Metastatic Breast Carcinoma in the Brain (tissue), 10 donors: ENCODE data around the genes HLTF and ANKUB1.

DNA sequence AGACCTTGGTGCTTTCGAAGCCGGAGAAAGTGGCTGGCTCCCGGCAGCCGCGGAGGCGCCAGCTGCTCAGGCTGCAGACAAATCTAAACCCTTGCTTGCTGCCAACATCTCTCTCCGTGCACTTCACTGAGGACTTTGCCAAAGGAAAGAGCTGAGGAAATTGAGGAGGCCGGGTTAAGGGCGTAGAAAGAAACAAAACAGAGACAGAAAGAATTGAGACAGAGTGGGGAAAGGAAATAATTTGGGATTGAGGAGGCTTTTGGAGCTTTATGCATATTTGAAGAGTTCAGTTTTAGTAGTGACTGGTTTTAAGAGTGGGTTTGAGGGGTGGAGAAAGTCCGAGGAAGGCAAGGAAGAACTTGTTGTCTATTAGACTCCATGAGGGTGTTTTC lies 2.2 kb downstream of the ZIC1 start:
- PRO-cap, 10 experiments = peak in 1 of 10 experiments; most common minus-strand start position 85 of the sequence (in 1)

DNA sequence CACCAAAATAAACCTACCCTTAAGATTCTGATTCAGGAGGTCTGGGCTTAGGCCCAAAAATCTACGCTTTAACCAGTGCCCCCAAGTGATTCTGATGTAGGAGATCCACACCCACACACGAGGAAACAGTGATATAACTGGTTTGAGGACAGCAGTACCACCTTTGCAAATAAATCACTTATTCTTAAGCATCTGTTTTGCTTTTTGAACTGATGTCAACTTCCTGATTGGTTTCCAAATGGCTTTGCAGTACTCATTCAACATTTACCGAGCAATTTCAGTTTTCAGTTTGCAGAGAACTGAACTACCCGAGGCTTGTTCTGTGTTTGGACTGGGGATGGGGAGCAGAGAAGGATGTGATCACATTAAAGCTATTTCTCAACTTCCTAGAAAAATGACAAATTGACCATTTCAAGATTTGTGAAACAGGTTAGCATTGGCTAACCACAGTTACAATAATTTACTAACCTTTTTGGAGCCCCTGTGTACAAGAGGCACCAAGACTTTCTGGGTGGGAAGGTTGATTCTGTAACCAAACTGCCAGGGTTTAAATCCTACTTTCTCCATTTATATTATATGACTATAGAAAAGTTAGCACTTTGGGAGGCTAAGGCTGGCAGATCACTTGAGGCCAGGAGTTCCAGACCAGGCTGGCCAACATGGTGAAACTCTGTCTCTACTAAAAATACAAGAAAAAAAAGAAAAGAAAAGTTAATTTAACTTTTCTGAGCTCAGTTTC lies 985 bp upstream of the GYG1 start:
- PRO-cap, 10 experiments = no peak in any of the 10 experiments

DNA sequence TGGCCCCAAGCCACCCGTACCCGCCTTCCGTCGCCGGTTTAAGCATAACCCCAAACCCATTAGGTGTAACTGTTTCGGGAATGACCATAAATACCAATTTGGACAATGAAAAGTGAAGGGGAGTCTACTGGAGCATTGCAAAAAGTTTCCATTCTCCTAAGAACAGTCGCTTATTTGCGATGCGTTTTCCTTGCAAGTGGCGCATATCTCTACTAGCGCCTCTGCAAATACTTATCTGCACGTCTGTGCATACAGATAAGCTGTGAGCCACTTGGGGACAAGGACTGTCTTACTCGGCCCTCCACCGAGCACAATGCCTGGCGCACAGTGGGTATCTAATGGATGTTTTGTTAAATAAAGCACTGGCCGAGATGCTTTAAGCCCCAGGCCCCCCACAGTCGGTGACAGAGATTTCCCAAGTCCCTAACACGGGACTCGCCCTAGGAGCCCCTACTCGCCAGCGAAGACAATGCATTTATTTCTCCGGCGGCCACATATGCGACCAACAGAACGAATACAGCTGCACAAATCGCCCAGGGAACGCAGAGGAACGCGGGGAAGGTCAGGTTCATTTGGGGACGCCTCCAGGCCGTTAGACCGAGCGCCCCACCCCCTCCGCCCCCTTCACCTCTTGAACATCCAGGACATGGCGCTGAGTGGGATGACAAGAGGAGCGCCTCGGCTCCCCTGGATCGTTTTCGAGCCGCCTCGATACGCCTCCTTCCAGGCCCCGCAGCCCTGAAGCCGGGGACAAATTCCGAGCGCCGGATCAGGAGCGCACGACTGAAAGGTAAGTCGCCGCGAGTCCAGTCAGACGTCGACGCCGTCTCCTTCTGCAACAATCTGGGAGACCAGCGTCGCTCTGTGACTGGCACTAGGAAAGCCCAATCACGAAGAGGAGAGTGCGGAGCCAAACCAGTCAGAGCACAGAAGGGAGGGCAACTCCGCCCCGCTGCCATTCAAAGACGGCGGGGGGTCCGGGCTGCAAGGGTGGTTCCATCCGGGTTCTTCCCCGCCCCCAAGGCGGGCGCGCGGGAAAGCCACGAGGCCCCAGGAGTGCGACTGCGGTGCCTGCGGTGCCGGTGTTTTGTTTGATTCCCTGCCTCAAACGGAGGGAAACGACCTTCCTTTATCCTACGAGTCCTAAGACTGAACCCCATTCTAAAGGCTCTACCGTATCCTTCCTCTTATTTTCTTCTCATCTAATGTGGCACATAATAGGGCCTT lies at the start of gene HLTF:
Gene HLTF (minus strand): TSS at position 845 of the 1,227 bp plus-strand sequence.
- PRO-cap, 10 experiments = peak in 10 of 10 experiments; most common plus-strand start position 1,021 of the sequence (in 6); most common minus-strand start position 845 of the sequence (in 6)

DNA sequence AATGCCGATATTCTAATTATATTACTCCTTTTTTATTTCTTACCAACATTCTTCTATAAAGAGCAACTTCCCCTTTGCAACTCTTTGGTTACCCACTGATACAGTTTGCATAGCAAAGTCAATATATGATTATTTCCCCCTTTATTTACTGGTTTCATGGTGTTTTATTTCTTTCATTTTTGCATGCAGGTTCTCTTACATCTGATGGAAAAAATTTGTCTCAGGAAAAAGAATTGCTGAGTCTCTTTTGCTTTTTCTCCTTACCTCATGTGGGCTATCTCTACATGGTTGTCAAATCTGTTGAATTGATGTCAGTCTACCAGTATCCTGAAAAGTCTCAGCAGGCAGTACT lies 15.7 kb downstream of the HPS3 start:
- PRO-cap, 10 experiments = no peak in any of the 10 experiments

- PRO-cap, 10 experiments = peak in 2 of 10 experiments; most common plus-strand start chr3:149243802 (in 1)
These were observed 21.8 kb upstream of the CP start for GRCh38 chr3:149243373-149243863.

DNA sequence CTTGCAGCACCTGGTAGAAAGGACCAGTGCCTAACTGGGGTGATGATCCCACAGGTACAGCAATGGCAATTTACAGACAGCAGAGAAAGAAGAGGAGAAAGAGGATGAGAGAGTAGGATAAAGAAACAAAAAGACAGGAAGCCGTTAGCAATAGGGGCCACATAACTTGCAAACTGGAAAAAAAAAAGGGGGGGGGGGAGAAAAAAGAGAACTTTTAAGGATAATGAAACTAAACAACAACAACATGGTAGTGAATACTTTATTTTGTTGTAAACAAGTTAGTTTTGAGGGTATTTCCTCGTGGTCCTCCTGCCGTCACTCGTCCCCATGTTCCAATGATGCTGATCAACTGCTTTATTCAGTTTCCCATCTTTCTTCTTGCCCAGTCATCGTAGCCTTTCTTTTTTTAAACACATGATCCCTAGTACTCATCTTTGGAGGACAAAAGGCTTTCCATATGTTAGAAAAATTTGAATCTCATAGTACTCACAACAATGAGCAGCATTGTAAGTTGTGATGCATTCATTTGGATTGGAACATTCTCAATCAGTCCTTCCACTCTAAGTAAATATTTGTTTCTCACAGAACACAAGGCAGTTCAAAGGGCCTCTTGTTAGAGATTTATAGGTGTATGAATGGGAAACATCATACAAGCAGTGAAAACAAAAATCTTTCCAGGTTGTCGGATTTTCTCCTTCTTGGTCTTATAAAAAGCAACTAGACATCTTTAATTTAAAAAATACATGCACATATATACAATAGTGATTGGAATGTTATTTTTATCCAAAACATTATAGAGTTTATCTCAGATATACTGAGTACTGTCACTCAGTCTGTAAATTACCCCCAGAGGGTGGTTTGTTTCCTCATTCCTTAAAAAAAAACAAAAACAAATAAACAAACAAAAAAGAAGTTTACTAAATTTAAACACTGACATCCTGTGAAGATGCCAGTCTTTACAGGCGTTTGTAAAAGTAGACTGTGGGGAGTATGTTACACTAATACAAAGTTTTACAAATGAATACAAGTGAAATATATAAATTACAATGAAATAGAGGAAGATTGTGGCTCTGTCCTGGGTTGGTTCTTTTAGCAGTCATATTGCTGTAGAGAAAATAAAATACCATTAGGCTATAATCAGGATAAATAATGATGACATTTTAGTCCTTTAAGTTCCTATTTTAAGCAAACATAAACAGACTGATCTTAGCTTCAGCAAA lies 8.3 kb downstream of the TM4SF1 start:
- PRO-cap, 10 experiments = peak in 3 of 10 experiments; most common plus-strand start position 616 of the sequence (in 2); most common minus-strand start position 101 of the sequence (in 1)

- PRO-cap, 10 experiments = peak in 2 of 10 experiments; most common plus-strand start chr3:149375601 (in 2); most common minus-strand start chr3:149375492 (in 1)
These were observed 1.9 kb downstream of the TM4SF1 start for GRCh38 chr3:149375060-149376369.

DNA sequence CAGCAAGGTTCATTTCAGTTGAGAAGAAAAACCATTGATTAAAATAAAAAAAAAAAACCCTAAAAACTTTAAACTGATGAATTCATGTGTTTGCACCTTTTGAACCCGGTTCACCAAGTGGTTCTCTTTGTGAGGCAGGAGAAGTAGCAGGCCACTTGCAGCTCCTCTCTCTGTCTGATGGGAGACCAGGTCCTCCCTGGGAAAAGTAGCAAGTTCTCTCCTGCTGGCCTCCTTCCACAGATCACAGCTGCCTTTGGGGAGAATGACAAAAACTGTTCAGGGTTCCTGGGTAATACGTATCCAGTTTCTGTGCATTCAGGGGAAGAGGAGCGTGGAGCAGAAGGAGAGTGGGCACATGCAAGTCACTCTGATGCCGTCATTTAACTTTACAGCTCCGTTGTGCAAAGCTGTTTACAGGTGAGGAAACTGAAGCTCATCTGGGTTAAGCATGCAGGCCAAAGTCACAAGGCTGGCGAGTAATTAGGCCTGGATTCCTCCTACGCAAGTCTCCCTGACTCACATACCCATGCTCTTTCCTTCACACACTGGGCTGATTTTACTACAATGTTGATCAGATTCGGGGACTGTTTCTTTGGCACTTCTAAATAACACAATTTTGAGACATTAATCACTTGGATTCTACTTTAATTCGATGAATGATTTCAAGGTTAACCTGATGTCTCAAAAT lies 7.4 kb upstream of the TM4SF1 start:
- PRO-cap, 10 experiments = peak in 1 of 10 experiments; most common plus-strand start position 564 of the sequence (in 1); most common minus-strand start position 382 of the sequence (in 1)

GRCh38 chr3:149385496-149386159 lies 8.2 kb upstream of the TM4SF1 start:
- PRO-cap, 10 experiments = peak in 9 of 10 experiments; most common plus-strand start chr3:149386055 (in 8); most common minus-strand start chr3:149385797 (in 1)

DNA sequence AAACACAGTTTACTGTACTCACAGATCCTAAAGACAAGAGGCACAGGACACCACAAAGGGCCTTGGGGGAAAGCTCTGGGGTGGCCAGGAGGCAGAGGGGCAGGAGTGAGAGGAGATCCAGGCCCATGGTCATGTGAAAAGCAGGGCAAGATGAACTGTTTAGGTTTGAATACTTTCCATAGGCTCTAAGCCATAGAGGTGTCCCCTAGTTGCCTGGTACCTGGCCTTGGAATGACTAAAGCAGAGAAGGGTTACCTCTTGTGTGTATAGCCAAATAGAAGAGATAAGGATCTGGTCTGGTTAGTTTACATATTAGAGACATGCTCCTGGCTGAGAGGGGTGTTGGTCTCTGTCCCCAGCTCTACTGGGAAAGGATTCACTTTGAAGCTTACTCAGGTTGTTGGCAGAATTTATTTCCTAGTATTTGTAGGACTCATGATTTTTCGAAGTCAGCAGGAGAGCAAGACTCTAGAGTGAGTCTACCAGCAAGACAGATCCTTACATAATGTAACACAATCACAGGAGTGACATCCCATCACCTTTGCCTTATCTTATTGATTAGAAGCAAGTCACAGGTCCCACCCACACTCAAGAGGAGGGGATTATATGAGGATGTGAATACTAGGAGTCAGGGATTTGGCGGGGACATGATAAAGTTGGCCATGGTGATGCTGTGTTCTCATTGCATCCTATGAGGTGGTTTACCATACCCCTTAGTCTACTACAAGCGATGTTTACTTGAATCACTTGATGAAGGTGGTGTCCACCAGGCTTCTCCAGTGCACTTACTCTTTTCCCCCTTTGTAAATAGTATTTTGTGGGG lies 11.4 kb upstream of the TM4SF1 start:
- PRO-cap, 10 experiments = peak in 9 of 10 experiments; most common plus-strand start position 438 of the sequence (in 2); most common minus-strand start position 237 of the sequence (in 5)

DNA sequence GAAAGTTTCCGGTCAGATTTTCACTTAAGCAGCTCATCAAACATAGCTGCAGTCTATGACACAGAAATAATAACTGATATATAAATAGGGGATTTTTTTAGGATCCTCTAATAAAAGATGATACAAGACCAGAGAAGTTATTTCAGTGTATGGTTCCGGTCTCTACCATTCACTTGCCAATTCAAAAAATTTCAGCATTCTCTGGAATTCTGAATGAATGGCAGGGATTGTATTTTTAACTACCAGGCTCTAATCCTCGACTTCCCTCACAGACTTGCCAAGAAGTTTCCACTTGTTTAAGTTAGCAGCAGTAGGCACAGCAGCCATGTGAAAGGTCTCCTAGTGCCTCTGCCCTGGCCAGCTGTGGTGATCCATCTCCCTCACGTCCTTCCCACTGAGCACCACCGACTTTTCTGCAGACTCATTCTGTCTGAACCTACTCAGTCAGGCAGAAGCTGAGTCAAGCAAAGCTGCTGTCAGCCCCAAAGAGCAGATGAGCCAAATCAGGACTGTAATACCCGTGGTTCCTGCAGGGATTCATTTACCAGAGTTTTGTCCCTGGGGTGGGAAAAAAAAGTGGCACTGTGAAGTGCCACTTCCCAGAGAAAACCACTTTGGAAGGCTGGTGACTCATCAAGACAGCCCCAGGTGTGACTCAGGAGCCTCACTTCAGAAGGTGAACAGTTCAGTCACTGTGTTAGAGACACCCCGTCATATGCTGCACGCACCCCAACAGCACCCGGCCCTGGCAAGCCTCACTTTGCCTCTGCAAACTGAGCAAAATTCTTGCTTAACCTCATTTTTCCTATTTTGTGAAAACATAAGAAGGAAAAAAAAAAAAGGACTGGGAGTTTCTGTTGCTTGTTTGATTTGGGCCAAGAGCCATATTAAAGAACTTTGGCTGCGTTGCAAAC lies 76.1 kb downstream of the WWTR1 start:
- PRO-cap, 10 experiments = peak in 1 of 10 experiments; most common plus-strand start position 700 of the sequence (in 1); most common minus-strand start position 511 of the sequence (in 1)

DNA sequence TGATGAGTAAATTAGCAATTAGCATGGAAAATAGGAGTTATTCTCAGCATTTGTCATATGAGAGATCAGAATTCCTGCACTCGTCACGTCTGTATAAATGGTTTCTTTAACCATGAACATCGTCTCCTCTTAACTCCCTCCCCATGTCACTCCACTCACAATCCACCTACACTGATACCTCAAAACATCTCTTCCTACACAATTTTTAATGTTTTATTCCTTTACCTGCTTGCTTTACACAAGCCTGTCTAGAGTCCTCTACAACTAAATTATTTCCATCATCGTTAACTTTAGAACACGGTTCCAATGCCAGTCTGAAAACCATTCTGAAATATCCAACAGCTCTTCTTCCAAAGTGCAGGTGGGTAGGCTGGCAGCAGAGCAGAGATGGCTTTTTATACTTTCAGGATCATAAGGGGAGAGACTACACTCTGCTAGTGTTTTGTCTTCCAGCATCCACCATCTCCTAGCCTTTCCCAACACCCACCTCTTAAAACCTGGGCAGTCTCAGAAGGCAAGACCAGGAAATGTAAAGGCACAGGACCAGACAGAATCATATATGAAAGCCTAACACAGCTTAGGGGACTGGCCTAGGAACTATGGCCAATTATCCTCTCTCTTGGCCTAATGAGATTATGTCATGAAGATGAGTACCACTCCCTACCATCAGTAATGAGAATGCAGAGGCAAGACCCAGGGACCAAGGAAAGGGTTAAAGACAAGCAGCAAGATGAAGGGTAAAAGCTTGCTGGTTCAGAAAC lies 45.0 kb downstream of the WWTR1 start:
- PRO-cap, 10 experiments = no peak in any of the 10 experiments

DNA sequence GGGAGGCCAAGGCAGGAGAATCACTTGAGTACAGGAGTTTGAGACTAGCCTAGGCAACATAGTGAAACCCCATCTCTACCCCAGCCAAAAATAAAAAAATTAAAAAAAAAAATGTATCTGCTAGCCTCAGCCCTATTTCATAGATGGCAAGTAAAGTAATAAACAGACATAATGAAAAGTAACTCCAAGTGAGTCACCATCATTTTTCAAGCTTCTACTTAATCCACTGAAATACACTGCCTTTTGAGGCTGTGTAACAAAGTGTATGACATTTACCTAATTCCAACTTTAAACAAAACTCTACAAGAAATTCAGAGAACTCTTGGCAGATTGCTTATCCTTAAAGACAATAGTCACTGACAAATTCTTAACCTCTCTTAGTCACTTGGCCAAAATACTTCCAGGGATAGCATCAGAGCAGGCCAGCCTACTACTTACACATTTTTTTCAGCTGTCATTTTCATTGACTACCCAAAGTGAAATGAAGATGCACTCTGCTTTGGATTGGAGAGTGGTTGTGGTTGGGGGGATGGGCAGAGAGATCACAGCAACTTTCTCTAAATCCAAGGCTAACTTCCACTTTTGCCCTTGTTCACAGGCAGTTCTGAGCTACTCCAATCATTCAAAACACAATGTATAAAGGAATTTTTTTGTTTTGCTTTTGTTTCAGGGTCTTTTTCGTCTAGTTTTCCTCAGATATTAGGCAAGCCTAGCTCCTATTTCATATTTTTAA lies 3.6 kb downstream of the WWTR1 start:
- PRO-cap, 10 experiments = no peak in any of the 10 experiments

- PRO-cap, 10 experiments = peak in 4 of 10 experiments; most common plus-strand start chr3:149658896 (in 2); most common minus-strand start chr3:149658853 (in 2)
These were observed 932 bp upstream of the WWTR1 start for GRCh38 chr3:149658737-149659177.

GRCh38 chr3:149792385-149792844 lies at the start of gene ANKUB1:
ANKUB1 (minus strand) TSS chr3:149792554.
- PRO-cap, 10 experiments = no peak in any of the 10 experiments

GRCh38 chr3:149813319-149814293 lies 591 bp downstream of the RNF13 start:
- PRO-cap, 10 experiments = peak in 7 of 10 experiments; most common plus-strand start chr3:149813617 (in 3); most common minus-strand start chr3:149813709 (in 5)

GRCh38 chr3:149860156-149861220 lies 47.5 kb downstream of the RNF13 start:
- PRO-cap, 10 experiments = no peak in any of the 10 experiments

GRCh38 chr3:150237384-150238001 lies 170.6 kb upstream of the TSC22D2 start:
- PRO-cap, 10 experiments = peak in 1 of 10 experiments; most common plus-strand start chr3:150237721 (in 1); most common minus-strand start chr3:150237616 (in 1)

GRCh38 chr3:150385262-150385864 lies 22.7 kb upstream of the TSC22D2 start:
- PRO-cap, 10 experiments = no peak in any of the 10 experiments

- PRO-cap, 10 experiments = no peak in any of the 10 experiments
These were observed 18.1 kb downstream of the TSC22D2 start for GRCh38 chr3:150426251-150426499.